Aorta (tissue), 1 donor: Measurements from ENCODE around the genes PALMD and RTCA.

DNA sequence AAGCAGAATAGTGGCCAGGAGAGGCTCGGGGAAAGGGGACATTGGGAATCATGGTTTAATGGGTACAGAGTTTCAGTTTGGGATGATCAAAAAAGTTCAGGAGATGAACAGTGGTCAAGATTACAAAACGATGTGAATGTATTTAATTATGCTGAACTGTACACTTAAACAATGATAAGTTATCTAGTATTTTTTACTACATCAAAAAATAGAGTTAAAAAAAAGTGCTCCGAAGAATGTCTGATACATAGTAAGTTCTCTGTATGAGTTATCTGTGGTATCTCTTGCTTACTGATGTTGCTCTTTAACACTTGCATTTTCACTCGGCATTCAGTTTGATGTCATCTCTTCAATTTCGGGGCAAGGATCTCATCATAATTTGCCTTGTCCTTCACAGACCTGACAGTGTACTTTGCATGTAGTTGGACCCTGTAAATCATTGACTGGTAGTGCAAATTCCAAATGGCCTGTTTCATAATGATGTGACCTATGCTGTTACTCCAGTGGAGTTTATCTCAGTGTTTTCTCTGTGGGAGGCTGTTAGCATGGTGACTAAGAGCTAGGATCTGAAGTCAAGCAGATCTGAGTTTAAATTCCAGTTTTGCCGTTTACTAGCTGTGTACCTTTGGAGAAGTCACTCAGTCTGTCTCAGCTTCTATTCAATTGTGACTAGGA is 34.3 kb upstream of the ABCD3 start:
- PRO-cap = no peak

DNA sequence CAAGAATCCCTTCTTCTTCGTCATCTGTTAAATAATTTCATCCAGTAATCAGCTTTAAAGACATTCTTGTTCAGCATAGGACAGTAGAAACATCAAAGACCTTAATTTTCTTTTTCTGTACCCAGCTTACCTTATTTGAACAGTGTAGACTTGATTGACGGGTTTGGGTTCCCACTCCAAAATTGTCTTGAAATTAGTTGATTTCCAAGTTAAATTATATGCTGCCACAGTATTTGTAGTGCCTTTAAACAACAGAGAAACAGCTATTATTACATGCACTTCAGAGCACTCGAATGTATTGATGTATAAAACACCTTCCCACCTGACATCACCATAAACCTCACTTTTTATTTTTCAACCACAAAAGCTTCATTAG is 1.4 kb downstream of the F3 start:
- PRO-cap = no peak

GRCh38 chr1:94550758-94551268 is 9.3 kb upstream of the F3 start:
- PRO-cap = no peak

- PRO-cap = no peak
Measured at GRCh38 chr1:94552049-94552773, 10.7 kb upstream of the F3 start.

DNA sequence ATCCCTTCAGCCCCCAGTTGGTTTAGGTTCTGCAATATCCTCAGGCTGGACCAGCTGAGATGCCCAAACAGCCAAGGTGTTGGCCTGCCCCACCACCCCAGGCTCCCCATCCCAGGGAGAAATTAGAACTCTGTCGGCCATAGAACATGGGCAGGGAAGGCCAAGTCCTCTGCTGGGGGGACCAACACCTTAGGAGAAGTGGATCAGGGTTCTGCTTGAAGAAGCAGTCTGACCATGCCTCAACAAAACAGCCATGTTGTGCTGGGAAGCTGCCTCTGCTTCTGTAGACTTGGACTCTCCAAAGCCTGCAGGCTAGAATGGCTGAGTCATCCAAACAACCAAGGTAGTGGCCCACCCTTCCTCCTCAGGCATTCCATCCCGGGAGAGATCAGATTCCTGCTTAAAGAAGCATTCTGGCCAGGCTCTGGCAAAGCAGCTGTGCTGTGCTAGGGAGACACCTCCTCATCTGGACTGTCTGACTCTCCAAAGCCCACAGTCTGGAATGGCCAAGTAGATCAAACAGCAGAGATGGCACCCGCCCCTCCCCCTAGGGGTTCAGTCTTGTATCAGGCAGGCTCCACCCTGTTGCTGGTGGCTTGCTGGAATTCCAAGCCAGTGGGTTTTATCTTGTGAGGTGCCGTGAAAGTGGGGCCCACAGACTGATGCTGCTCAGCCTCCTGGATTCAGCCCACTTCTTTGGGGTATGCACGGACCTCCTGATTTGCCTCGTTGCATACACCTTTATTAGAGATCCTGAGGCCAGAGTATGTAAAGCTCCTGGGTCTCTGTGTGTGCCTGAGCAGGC is 38.3 kb upstream of the F3 start:
- PRO-cap = no peak

- PRO-cap = no peak
Measured at GRCh38 chr1:94599483-94599855, 57.9 kb upstream of the F3 start.

DNA sequence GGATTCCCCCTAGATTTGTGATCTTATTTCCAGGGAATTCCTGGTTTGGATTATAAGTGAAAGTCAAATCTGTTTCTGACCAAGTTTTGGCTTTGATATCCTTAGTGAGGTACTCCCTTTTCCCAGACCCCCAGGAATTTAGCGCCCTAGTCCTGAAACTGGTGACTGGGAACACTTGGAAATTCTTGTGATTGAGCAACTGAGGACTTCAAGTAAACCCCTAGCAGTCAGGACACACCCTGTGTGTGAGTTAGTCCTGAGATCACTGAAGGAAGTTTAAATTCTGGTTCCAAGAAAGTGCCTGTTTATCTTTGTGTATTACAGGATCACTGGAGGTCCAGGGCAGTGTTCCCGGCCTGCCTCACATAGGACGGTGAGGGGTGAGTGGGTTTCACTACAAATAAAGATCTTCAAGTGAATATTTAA is 95.1 kb upstream of the F3 start:
- PRO-cap = no peak

- PRO-cap = no peak
Measured at GRCh38 chr1:94863176-94863821, 43.1 kb downstream of the SLC44A3 start.

DNA sequence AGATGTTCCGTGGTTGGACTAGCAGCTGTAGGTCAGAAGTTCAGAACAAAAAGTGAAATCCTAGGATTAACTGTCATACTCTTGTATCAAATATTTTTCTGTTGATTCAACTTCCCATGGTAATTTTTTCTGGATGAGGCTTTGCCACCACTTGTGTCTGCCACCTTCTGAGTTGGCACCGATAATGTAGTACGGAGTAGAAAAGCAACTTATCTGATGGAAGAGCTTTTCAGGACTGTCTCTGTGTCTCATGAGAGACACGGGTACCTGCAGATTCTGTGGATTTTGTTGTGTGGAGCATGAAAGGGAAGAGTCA is 44.6 kb upstream of the CNN3 start:
- PRO-cap = no peak

DNA sequence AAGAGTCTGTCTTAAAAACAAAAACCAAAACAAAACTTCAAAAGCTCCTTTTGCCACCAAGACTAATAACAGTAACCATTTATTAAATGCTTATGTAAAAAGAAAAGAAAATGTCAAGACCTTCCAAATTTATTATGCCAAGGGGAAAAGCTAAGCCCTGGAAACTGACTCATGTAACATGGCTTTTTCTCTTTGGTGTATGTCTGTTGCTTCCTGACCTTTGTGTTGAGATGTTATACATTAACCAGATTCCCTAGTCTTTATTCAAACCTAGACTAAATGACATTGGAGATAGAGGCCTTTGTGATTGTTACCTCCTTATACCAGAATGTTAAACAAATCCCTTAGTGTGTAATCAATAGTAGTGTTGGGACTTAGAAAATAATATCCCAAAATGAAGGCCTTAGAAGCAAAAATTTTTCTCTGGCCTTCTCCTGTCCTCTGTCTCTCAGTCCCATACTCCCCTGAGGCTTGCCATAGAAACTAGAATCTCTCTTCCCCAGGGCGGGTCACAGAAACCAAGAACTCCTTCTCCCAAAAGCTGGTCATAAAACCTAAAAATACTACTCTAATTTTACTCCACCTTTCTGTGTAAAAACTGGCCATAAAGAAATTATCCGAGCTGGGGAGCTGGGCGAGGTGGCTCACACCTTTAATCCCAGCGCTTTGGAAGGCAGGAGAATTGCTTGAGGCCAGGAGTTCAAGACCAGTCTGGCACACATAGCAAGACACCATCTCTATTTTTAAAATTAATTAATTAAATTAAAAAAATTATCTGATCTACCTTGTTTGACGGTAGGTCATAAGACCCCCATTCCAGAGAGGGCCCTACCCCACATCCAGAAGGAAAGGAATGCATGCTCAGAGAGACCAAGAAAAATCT is 3.2 kb downstream of the ALG14 start:
- PRO-cap = no peak

GRCh38 chr1:95370062-95370861 is 136.3 kb downstream of the RWDD3 start:
- PRO-cap = no peak

- PRO-cap = no peak
Measured at GRCh38 chr1:95742380-95743666, 508.8 kb downstream of the RWDD3 start.

DNA sequence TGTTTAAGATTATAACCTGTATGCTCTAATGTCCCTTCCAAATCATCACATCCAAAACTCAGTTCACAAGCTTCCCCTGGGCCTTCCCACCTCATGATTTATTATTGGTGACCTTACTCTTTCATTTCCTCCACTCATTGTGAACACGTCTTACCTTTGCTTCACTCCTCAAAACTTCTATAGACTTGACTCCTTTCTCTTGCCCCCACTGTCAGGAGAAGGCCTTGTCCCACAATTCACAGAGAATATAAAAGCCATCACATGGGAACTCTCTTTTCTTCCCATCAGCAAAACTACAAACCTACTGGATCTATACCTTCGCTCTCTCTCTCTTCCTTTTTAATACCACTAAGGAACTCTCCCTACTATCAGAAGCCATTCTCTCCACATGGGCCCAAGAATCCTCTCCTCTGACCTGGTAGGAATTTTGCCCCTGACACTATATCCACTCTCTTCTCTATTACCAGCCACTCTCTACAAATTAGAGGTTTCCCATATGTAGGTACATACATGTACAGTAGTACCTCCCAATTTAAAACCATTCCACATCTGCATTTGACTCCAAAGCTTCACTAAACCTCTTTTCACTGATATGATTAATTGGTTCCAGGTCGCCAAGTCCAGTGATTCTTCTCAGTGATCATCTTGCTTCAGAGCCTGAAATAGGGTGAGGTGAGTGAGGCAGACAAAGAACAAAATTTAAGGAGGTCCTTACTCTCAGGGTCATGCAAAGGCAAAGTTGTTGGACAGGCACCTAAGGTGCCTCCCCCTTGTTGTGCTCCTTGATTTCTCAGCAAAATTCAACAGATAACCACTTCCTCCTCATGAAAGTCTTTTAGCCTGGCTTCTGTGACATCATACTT is 365.2 kb downstream of the DPYD start:
- PRO-cap = no peak

- PRO-cap = no peak
Measured at GRCh38 chr1:97883068-97883480, 37.8 kb downstream of the DPYD start.

- PRO-cap = no peak
Measured at GRCh38 chr1:98049755-98050157, 128.9 kb upstream of the DPYD start.

GRCh38 chr1:98698321-98698936 is 36.9 kb downstream of the SNX7 start:
- PRO-cap = no peak

- PRO-cap = no peak
Measured at GRCh38 chr1:99562958-99563259, 83.0 kb upstream of the PALMD start.

DNA sequence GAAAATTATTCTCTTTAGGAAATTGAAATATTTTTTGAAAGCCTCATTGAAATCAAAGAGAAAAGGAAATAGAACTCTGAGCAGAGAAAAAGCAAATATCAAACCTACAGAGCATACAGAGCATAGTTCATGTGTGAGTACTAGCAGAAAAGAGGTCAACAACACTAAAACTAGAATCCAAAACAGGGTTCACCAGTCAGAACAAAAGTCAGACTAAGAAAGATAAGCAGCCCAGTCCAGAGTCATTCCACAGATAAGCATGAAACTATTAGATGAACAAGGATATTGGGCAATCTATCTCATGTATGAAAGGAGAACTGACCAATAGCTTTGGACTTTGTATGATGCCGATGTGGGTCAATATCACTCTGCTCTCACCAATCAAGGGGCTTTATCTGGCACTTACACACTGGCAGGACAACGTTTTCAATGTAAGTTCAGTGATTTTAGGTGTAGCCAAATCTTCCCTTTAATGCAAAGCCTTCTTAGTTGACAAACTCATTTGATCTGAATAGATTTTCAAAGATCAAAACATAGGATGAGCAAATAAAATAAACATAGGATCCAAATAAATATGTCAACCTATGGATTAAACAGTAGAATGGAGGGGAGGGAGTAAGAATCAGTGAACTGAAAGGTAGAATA is 79.2 kb upstream of the PALMD start:
- PRO-cap = no peak

- PRO-cap = unidirectional peak, plus-strand start at chr1:99646122
Measured at GRCh38 chr1:99645562-99646814, at the start of gene PALMD. Gene PALMD (plus strand): TSS chr1:99646113.

DNA sequence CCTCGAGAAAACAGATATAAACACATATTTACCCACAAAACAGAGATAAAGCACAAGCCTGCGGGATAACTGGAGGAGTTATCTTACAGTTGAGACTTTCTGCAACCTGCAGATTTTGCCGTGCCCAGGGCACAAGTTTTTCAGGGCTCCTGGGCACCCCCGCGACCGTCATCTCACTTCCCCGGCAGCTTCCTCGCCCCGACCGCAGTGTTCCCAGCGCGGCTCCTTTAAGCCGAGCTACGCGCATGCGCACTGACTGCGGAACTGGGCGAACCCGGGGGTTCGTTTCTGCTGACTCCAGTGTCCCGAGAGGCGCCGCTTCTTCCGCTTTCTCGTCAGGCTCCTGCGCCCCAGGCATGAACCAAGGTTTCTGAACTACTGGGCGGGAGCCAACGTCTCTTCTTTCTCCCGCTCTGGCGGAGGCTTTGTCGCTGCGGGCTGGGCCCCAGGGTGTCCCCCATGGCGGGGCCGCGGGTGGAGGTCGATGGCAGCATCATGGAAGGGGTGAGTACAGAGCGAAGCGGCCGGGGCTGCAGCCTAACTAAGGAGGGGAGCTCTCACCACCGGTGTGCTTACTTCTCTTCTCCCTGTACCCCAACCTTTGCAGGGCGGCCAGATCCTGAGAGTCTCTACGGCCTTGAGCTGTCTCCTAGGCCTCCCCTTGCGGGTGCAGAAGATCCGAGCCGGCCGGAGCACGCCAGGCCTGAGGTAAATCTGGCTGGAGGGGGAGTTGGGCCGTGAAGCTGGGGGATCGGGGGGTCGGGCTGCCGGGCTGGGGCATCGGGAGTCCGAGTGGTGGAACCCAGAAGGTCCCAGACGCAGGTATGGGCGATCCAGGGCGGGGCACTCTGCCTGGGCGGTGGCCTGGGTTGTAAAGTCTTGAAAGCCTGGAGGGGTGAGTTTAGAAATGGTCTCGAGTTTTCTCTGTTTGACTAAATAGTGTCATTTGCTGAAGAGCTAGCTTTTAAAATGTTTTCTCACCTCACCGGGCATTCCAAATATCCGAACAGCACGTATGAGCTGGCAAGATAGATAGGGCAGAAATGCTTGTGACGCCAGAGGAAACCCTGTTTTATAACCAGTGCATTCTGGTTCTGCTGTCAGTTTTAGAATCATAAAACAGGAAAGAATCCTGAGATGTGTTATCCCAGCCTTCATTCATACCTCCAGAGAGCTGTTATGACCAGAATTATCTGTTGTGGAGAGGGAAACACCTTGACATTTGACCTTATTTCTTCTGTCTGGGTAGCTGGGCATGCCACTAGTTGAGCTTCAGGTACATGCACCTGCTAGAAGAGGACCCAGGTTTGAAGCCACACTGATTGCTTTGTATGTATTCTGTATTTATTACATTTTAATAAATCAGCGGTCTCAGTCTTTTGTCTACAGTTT is at the start of gene RTCA:
Gene RTCA, plus strand, starts transcription at position 300 of the 1,392 bp plus-strand sequence.
- PRO-cap = bidirectional peak, plus-strand start at position 327 of the sequence, minus-strand start at position 188 of the sequence